Airway epithelial cell (primary cell): Measurements from ENCODE around the gene NBEAL1.

DNA sequence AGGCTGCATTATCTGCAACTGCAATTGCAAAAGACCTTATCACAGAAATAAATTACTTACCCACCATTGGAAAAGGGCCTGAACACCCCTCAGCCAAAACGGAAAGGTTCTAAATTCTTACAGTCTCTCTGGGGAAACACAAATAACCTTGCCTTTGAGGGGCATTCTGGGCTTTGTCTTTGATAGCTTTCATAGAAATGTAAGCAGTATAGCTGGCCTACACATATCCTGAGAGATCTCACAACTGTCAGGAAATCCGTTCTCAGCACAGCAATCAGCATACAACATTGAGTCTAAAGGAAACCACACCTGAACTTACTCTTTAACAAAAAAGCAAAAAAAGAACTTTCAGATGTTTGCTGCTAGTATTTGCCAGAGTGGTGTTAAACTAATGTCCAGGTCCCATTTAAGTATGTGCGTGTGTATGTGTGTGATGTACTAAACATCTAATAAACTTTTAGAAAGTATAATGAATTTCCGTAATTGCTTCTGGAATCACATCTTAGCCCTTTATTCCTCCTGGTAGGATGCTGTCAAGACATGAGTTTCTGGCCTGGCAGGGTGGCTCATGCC lies 8.7 kb downstream of the CASP10 start:
- RAMPAGE, long total RNA: no peak

DNA sequence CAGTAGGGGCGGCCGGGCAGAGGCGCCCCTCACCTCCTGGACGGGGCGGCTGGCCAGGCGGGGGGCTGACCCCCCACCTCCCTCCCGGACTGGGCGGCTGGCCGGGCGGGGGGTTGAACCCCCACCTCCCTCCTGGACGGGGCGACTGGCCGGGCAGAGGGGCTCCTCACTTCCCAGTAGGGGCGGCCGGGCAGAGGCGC lies 22.7 kb downstream of the CASP8 start:
- RAMPAGE, long total RNA: no peak

DNA sequence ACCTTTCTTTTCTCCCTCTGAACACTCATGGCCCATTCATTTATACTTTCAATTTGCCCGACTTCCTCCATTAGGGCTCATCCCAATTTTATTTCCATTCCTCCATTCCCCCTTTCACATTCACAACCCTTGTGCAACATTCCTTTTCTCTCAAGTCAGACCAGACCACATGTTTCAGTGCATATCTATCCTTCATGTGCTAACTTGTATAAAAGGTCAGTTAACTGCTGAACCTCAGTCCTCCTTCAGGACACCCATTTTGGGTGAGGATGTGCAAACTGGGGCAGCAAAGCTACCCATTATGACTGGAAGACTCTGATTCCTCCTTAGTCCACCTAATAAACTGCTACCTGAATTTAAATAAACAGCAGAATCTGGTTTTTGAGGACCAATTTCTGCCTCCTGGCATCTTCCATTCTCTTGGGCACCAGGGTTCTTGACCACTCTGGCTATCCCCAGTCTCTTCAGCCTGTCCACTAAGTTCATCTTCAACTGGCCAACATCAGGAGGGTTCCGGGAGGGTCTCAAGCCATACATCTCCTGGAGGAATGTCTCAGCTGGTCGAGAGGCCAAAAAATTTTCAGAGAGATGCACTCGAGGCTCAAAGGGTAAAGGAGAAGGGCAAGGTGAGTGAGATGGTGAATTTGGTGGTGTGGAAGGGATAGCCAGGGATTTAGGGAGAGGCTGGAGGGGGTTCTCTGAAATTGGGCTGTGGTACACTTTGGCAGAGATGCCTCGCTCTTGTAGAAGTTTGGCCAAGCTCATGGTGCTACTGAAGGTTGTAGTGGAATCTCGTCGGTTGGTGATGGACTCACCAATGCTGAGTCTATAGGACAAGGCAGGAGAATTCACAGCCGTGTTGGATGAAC lies 23.4 kb upstream of the FLACC1 start:
- RAMPAGE, long total RNA: no peak

- RAMPAGE, long total RNA: no peak
Measured at GRCh38 chr2:201723170-201723677, 24.8 kb upstream of the MPP4 start.

DNA sequence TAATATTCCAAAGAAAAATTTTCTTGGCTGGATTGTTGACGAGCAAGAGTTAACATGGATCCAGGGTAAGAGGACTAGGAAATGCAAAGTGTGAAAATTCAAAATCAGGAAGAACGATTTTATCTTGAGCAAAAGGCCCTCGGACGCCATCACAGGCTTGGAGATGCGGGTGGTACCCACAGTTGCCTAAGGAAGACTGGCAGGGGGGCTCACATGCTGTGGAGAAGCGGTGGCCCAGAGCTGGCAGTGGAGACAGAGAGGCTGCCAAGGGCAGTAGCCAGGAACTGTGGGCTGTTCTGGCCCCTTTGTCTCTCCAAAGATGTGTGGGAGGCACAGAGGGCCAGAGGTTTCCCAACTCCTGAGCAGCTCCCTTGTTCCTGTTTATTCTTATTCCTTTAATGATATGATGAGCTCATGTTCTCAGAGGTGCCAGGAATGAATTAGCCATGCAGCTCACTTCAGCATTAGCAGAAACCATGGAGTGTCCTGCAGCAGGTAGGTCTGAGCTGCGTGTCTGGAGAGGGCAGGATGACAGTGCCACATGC lies 78.1 kb upstream of the FZD7 start:
- RAMPAGE, long total RNA: no peak

DNA sequence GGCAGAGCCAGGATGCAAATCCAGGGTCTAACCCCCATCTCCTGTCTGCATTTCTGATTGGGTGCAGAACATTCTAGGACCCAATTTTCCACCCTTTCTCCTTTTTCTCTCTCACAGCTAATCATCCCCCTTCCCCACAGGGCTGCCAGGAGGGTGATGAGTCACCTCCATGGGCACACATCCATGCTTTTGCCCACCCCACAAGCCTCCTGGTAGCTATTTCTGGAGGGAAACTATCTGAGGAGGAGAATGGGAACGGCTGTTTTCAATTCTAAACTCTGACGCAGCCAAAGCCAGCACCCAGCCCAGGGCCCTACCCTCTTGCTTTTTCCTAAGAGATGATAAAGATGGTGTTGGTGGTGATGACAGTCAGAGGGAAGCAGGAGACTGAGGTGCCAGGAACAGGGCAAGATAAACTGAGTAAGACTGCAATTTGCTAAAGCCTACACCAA lies 62.2 kb upstream of the FZD7 start:
- RAMPAGE, long total RNA: no peak

DNA sequence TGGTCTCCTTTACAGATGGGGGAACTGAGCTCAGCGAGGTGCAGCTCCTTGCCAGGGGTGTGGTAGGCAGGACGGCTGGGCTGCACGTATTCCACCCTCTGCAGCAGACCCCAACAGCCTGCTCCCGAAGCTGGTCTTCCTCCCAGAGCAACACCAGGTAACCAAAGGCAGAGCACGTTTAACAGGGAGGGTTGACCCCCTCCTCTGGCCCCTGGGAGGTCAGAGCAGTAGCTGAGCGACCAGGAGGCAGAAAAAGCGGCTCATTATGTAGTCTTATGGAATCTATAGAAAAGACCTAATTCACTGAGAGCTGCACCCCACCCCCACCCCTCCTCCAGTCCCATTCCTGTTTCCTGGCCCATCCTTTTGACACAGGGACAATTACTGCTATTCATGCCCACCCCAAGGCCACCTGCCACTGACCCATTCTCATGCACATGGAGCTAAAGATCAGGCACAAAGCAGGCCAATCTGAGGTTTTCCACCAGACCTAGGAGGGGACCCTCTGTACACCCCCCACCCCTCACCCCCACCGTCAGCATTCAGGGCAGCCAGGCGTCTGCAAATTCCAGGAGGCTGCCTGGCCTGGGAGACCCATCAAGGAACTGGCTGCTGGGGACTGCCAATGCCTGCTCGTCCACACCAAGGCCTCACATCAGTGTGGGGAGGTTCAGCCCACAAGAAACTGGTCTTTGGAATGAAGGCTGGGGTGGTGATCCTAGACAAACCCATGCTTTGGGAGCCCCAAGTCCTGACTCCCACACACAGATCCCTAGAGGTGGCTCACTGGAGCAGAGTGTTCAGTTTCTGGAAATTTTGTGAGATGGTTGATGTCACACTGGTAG lies 60.8 kb upstream of the FZD7 start:
- RAMPAGE, long total RNA: no peak

GRCh38 chr2:202288465-202288863 lies 22.9 kb downstream of the NOP58 start:
- RAMPAGE, long total RNA: no peak

- RAMPAGE, long total RNA: no peak
Measured at GRCh38 chr2:202555925-202556687, 78.7 kb upstream of the FAM117B start.

GRCh38 chr2:202608564-202608810 lies 26.3 kb upstream of the FAM117B start:
- RAMPAGE, long total RNA: no peak

GRCh38 chr2:202638102-202638375 lies 3.3 kb downstream of the FAM117B start:
- RAMPAGE, long total RNA: no peak

GRCh38 chr2:202639269-202639687 lies 4.5 kb downstream of the FAM117B start:
- RAMPAGE, long total RNA: no peak

GRCh38 chr2:202726130-202726416 lies 91.3 kb downstream of the FAM117B start:
- RAMPAGE, long total RNA: no peak

GRCh38 chr2:202911093-202911492 lies 380 bp downstream of the WDR12 start:
- RAMPAGE, long total RNA: no peak

- RAMPAGE, long total RNA: start-site peak on the plus strand at chr2:203014895-203014931, 95 and 23 reads in 2 replicates
Measured at GRCh38 chr2:203014298-203015060, at the start of gene NBEAL1. NBEAL1 (plus strand) TSS chr2:203014875.

DNA sequence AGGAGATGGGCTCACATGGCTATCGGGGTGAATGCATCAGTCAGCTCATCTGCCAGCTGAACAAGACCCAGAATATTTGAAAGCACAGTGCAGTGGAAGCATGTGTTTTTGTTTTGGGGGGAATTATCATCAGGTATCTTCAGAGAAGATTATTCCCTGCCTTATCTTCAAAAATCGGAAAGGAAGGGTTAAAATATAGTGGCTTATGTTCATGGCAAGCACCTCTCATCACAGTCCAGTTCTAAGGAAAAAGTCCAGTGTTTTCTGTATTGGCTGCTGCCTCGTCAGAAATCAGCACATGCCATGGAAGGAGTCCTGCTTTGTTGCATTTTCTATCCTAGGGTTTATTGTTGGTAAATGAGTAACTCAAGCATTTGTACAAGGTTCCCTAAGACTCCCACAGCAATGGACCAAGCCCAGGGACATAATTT lies 26.2 kb downstream of the NBEAL1 start:
- RAMPAGE, long total RNA: no peak

- RAMPAGE, long total RNA: no peak
Measured at GRCh38 chr2:203605264-203605586, 70.1 kb upstream of the RAPH1 start.

GRCh38 chr2:203623187-203623609 lies 83.2 kb upstream of the CD28 start:
- RAMPAGE, long total RNA: no peak

DNA sequence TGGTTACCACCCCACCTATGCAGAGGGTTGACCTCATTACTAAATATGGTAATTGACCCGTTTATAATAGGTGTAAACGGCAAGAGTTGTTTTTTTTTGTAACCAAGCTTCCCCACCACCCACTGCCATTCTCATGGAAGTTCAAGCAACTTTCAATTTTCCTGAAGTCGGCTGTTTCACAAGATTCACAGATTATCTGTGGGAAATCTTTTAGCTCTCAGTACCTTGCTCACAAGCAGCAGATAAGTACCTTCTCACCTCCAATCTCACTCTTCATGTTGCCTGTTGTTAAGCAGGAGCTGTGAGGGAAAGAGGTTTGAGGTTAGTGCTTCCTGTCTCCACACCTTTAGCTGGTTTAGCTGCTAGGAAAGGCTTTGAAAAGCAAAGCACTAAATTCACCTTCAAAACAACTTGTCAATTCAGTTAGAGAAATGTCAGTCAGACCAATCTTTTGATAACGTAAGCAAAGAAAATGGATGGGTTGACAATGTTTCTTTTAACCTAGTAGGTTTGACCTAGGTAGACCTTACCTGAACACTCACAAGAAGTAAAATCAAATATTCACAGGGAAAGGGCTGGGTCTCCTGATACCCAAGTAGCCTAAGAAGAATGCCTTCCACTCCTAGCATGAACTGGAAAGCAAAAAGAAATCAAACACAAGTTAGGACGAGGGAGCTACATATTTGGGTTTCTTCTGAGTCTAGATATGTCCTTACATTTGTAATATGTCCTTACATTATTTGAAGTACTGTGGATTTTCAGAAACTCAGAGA lies 13.7 kb downstream of the CD28 start:
- RAMPAGE, long total RNA: no peak

- RAMPAGE, long total RNA: no peak
Measured at GRCh38 chr2:203869888-203870252, 2.3 kb downstream of the CTLA4 start.